Subcutaneous adipose tissue (tissue), 3 donors: ENCODE results near the gene KIF13A.

DNA sequence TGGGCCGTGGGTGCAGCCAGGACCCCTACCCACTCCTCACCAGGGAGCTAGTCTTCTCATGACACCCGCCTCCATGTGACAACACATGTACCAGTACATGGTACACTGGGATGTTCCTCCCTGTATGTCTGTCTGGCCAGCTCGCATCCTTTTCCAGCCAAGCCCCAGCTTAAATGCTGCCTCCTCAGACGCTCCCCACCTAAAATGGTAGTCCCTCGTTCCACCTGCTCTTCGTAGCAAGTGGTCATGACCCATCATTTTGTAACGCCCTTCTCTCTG, 162.4 kb downstream of the DTNBP1 start:
- PRO-cap: no peak
- RAMPAGE, long total RNA, 3 experiments: no peak in any of the 3 experiments

GRCh38 chr6:15500754-15501849, 161.7 kb downstream of the DTNBP1 start:
- PRO-cap: no peak
- RAMPAGE, long total RNA, 3 experiments: no peak in any of the 3 experiments

DNA sequence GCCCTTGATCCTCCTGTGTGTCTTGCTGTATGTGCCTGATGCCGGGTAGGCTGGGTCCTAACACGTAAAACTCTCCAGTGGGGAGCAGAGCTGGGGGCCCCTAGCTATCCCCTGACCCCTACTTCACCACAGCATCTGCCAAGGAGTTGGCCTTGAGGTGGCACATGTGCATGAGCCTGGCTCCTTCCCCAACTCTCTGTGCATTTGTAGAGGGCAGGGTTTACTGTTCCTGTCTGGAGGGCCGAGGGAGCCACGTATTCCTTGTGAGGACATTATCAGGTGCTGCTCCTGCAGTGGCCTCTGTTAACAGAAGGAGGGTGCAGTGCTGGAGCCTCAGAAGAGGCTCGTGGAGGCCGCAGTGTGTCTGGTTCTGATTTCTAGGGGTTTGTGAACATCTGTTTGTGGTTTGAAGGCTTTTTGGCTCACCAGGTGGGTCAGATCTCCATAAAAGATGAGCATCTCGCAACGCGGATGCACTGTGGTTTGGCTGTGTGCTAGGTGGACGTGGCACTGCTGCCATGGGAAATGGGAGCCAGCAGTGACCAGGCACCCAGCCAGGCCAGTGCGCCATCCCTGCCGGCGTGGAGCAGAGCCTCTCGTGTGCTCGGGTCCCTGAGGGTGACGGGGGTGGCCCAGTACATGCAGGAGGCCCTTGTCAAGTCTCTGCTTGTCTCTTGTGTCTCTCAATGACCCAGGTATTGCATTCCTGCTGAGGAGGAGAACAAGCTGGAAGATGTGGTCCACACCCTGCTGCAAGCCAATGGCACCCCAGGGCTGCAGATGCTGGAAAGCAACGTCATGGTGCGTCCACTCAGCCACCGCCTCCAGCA, 152.0 kb downstream of the DTNBP1 start:
- PRO-cap: no peak
- RAMPAGE, long total RNA, 3 experiments: no peak in any of the 3 experiments

DNA sequence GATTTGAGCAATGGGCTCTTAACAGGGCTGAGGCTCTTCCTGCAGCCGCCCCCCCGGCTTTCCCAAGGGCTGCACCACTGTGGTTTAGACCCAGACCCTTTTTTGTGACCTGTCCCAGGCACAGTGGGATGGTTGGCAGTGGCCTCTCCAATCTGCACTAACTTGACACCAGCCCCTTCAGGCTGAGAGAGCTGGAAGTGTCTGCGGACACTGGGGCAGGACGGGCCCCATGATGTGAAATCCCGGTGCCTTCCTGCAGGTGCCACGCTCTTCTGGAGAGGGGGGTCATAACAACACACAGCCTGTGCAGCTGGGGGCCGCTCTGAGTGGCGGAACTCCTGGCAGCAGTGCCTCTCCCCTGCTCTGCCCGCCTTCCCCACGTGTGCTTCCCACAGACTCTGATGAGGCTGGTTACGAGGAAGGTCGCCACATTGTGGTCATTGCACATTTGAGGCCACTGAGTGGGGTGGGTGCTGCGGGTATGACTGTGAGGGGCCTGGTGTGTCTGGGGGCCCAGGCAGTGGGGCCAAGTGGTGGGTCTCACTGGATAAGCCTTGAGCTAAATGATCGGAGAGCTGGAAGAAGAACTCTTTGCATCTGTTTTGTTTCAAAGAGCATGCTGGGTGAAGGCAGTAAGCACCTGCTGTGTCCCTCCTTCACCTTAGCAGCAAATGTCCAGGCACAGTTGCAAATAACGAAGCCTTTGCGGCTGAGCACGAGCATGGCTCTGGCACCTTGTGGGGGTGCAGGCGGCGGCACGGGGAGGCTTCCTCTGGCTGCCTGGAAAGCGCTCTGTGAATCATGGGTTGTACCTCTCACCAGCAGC, 145.1 kb downstream of the DTNBP1 start:
- PRO-cap: no peak
- RAMPAGE, long total RNA, 3 experiments: no peak in any of the 3 experiments

- PRO-cap: no peak
- RAMPAGE, long total RNA, 3 experiments: no peak in any of the 3 experiments
Measured at GRCh38 chr6:15615686-15616088, 47.1 kb downstream of the DTNBP1 start.

DNA sequence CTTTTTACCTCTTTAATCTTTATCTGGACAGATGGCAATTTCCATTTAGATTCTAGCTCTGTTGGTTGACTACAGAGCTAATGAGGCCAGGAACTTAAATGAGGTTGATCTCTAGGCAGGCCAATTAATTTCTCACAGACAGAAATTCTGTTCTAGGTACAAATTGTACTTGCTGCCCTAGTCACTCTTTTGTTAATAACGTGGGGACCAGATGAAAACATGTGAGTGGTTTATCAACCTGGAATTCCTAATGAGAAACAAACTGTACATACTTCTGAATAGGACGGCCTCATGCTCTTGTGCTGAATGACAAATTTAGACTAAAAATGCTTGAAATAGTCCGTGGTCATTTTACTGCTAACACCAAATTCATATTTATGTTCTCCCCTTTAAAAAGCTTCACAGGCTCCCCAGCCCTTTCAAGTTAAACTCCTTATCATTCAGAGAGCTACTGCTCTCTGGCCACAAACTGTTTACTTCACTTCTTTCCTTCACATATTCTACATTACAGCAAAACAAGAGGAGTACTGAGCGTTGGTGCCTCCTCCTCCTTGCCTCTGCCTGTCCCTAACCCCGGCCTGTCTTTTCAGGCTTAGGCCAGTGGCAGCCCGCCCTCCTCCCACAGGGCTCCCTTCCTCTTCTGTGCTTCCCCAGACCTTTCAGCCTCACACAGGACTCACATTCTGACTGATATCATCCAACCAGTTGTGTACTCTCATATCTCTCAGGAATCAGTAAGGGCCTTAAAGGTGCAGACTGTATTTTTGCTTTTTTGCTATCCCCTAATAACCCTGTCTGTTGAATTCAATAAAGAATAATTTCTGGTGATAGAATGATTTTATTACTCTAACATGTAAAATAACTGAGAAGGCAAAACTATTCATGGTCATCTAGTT, 41.3 kb downstream of the DTNBP1 start:
- PRO-cap: unidirectional peak, minus-strand start at position 559 of the sequence
- RAMPAGE, long total RNA, 3 experiments: no peak in any of the 3 experiments

DNA sequence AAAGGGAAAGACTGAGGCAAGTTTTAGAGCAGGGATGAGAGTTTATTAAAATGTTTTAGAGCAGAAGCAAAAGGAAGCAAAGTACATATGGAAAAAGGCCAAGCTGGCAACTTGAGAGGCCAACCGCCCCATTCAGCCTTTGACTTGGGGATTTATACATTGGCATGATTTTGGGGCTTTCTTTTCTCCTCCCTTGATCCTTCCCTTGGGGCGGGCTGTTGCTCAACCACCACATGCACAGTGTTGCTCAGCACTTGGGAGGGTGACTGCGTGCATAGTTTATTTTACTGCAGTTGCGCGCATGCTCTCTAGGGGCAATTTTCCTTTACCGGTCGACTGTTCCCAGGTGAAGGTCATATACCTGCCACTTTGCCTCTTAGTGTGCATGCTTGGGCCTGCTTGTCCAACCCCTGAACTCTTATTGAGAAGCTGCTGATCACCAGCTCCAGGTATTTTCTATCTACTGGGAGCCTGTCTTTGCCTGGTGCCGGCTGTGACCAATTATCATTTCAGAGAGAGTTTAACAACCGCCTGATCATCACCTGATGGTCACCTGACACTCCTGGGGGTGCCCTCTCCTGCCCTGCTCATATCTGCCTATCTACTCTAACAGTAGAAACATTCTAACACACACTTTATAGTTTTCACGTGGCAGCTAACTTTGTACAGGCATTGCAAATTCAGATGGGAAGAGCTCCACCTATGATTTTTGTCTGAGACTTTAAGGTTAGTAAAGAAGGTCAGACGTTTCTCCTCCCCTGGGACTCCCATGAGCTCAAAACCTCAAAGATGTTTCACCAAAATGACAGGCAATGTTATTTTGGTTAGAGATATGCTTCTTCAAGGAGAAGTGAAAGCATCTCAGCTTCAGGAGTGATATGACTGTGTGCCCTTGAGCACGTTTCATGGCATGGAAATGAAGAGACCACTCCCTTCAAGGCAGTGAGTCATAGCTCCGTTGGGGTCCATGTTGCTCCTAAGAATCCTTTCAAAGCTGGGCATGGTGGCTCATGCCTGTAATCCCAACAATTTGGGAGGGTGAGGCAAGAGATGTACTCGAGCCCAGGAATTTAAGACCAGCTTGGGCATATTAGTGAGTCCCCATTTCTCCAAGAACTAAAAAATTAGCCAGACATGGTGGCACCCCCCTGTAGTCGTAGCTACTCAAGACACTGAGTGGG, 227.5 kb upstream of the MYLIP start:
- PRO-cap: no peak
- RAMPAGE, long total RNA, 3 experiments: no peak in any of the 3 experiments

DNA sequence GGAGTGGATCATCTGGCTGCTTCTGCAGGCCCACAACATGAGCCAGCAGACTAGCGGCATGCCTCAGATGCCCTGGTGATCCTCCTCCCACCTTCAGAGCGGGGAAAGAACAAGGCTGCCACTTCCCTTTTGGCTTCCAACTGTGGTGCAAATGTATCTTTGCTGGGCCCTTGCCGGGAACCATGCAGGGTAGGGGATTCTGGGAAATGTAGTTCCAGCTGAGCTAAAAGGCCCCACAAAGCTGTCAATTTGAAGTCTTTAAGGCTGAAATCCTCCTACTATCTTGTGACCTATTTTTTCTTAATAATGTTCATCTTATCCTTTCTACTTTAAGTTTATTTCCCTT, 167.6 kb upstream of the MYLIP start:
- PRO-cap: no peak
- RAMPAGE, long total RNA, 3 experiments: no peak in any of the 3 experiments

DNA sequence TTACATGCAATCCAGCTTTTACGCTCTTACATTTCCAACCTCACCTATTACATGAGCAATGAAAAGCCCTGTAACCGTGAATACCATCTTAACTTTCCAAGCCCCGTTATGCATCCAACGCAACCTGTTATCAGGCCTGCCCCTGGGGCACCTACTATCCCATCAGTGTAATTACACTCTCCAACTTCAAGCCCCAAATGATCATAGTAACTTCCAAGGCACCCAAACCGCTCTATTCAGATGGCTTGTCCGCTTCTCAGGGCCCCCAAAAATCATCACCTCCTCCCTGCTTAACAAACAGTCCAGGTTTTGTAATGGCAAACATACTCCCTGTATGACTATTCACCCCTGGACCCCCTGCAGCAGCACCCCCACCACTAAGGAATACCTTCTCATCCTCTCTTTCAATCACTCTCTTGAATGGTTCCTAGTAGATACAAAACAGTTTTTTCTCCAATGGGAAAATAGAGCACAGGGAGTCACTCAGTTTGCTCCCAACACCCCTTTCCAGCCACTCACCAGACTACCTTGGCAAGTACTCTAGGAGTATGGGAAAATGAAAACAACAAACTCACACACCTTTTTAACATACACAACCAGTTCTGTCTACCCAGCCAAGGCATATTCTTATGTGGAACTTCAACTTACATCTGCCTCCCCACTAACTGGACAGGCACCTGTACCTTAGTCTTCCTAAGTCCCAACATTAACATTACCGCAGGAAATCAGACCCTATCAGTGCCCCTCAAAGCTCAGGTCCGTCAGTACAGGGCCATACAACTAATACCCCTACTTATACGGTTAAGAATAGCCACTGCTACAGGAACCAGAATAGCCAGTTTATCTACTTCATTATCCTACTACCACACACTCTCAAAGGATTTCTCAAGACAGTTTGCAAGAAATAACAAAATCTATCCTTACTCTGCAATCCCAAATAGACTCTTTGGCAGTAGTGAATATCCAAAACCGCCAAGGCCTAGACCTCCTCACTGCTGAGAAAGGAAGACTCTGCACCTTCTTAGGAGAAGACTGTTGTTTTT, 224.6 kb downstream of the GMPR start:
- PRO-cap: no peak
- RAMPAGE, long total RNA, 3 experiments: no peak in any of the 3 experiments

- PRO-cap: no peak
- RAMPAGE, long total RNA, 3 experiments: start-site peak on the minus strand in 1 of 3 experiments, at chr6:16575365-16575369 at its widest, 6 reads per replicate
Measured at GRCh38 chr6:16575200-16575871, 185.9 kb downstream of the ATXN1 start.

GRCh38 chr6:16585711-16586307, 175.5 kb downstream of the ATXN1 start:
- PRO-cap: no peak
- RAMPAGE, long total RNA, 3 experiments: no peak in any of the 3 experiments

DNA sequence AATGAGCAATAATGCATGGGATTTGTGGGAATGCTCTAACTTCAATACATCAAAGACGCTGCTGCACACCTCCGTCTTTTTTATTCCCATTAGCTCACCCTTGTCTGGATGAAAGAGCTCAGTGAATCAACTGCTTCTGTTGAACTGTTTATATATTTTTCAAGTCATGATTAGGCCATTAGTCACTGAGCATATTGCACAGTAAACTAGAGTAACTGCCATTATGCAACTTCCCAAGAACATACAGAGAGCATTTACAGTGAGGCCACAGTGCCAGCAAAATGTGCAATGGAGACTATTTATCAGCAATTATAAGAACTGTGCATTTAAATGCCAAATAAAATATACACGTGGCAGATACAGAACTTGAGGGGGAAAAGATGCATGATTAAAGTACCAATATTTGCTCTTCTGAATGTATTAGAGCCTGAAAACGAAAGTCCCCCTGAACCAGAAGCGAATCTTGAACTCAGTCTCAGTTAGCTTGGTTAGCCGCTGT, 79.7 kb downstream of the ATXN1 start:
- PRO-cap: no peak
- RAMPAGE, long total RNA, 3 experiments: no peak in any of the 3 experiments

DNA sequence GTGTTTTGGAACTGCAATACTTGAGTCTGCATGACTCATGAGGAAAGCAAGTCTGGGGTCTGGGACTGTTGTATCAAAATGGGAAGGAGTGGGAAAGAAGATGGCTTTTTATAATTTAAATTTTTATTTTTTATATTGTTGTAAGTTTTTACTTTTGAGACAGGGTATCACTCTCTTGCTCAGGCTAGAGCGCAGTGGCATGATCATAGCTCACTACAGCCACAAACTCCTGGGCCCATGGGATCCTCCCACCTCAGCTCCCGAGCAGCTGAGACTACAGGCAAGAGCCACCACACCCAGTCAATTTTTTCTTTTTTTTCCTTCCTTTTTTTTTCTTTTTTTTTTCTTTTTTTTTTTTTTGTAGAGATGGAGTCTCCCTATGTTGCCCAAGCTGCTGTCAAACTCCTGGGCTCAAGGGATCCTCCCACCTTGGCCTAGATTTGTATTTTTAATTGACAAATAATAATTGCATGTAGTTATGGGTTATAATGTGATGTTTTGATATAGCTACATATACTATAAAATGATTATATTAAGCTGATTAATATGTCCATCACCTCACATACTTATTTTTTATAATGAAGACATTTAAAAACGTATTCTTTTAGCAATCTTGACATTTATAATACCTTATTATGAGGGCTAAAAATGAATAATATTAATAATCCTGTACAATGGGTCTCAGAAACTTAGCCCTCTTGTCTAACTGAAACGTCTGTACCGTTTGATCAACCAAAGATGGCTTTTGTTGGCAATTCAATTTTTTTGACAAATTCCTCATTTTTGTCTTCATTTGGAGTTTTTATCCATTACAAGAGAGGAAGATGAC, 71.9 kb downstream of the ATXN1 start:
- PRO-cap: no peak
- RAMPAGE, long total RNA, 3 experiments: no peak in any of the 3 experiments

DNA sequence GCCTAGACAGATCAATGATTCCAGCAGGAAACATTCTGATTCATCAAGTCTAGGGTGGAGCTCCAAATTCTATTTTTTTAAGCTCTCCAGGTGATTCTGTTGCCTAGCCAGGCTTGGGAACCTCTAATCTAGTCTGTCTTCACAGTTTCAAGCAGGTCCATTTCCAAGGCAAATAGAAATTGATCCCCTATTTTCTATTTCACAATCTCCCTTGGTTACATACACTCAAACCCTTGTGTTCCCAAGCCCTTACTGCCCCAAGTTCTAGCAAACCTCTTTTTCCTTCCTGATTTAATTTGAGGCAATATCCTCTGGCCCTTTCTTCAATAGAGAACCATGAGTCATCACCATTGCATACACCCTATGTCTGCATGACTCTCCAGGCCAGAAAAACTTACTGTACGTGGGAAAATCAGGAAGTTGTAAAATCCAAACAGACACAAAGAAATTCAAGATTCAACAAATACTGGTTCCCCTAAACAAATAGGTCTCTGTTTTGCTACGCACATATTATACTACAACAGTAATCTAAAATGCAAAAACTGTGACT, 8.8 kb downstream of the ATXN1 start:
- PRO-cap: no peak
- RAMPAGE, long total RNA, 3 experiments: no peak in any of the 3 experiments

DNA sequence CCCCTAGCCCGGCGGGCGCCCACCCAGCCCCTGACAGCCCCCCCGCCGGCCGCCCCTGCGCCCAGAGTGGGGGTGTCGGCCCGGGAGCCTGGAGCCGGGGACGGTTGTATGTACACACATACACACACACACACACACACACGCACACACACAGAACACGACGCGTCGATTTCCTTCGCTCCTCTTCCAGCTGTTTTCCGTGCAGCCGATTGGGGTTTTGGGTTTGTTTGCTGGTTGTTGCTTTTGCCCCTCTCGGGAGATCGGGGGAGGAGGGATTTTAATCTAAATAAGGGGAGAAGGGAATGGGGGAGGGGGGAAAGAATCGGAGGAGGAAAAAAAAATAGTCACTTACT, 338 bp downstream of the ATXN1 start:
- PRO-cap: bidirectional peak, plus-strand start at position 137 of the sequence, minus-strand start at position 110 of the sequence
- RAMPAGE, long total RNA, 3 experiments: no peak in any of the 3 experiments

GRCh38 chr6:17277229-17277837, 3.8 kb upstream of the RBM24 start:
- PRO-cap: no peak
- RAMPAGE, long total RNA, 3 experiments: no peak in any of the 3 experiments

GRCh38 chr6:17599818-17600080, 353 bp upstream of the FAM8A1 start:
- PRO-cap: no peak
- RAMPAGE, long total RNA, 3 experiments: no peak in any of the 3 experiments

DNA sequence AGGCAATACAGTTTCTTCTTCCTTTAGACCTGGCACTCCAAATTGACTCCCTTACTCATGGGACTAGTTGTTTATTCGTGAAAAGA, 1.0 kb downstream of the FAM8A1 start:
- PRO-cap: no peak
- RAMPAGE, long total RNA, 3 experiments: no peak in any of the 3 experiments

- PRO-cap: bidirectional peak, plus-strand start at chr6:17987714, minus-strand start at chr6:17987590; bidirectional peak, plus-strand start at chr6:17988066, minus-strand start at chr6:17987901
- RAMPAGE, long total RNA, 3 experiments: no peak in any of the 3 experiments
Measured at GRCh38 chr6:17987375-17987996, at the start of gene KIF13A. Gene KIF13A, minus strand, starts transcription at chr6:17987635.

DNA sequence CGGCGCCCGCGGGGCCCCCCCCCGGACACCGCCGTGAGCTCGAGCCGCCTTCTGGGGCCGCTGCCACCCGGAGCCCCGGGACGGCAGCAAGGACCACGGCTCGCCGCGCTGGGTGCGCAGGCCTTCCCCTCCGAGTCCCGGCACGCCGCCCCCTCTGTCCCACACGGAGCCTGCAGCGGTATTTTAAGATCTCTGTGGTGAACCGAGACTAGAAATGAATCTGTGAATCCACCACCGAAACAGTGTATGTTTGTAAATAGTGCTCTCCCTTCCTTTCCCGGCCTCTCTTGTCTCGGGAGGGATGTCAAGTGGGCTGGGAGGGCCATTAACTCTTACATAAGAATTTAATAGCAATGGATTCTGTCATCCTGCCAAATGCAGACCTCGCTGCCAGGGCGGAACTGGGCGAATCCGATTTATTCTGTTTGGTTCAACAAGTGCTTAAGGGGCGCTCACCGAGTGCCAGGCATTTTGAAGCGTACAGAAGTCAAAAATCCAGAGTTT, 614 bp upstream of the KIF13A start:
- PRO-cap: bidirectional peak, plus-strand start at position 70 of the sequence, minus-strand start outside the sequence; unidirectional peak, minus-strand start at position 156 of the sequence; unidirectional peak, minus-strand start at position 289 of the sequence
- RAMPAGE, long total RNA, 3 experiments: no peak in any of the 3 experiments